Uterus (tissue), 7 donors: ENCODE measurements around a stretch of chr10.

DNA sequence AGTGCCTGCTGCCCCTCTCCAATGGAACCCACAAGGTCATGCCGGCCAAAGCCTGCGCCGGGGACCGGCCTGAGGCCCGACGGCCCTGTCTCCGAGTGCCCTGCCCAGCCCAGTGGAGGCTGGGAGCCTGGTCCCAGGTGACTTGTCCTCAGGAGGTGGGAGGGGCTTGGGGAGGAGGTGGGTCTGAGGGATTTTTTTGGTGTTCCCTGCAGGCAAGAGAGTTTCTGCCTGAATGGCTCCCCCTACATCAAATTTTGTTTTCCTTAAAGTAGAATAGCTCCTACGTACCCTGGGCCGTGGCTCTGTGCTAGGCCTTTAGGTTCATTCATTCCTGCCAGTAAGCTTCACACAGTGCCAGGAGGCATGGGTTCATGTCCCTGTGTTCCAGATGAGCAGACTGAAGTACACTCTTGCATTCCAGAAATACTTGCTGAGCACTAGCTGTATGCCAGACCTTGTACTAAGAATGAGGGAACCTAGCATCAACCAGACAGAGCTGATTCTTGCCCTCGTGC lies 31.2 kb downstream of the TBATA start:
- PRO-cap, 4 experiments: no peak in any of the 4 experiments
- RAMPAGE, long total RNA, 2 experiments: no peak in any of the 2 experiments
- RRBS: 63% methylated on average over 1 of the region's 10 CpGs

DNA sequence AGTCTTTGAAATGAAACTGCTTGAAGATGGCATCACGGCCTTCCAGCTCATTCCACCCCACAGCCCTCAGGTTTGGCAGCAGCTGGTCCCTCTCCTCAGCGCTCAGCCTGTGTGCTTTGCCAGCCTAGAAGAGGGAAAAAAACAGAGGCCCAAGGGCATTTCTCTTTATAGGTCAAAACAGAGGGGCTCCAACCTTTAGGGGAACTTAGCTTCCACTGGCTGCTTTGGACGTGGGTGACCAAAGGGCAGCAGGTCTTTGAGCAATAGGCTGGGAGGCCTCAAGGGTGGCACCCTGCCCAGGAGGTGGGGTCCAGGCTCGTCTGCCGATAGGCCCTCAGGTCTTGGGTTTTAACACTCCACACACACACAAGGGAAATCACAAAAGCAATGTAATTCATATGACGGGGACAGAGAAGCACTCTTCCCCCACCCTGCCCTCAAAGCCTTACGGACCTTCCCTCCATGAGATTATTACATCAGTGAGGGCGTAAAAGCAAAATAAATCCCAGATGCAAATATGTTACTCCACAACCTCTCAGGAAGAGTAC lies 2.5 kb downstream of the PCBD1 start:
- PRO-cap, 4 experiments: no peak in any of the 4 experiments
- RAMPAGE, long total RNA, 2 experiments: no peak in any of the 2 experiments
- RRBS: no CpG with 5 or more reads among the region's 8 CpGs

DNA sequence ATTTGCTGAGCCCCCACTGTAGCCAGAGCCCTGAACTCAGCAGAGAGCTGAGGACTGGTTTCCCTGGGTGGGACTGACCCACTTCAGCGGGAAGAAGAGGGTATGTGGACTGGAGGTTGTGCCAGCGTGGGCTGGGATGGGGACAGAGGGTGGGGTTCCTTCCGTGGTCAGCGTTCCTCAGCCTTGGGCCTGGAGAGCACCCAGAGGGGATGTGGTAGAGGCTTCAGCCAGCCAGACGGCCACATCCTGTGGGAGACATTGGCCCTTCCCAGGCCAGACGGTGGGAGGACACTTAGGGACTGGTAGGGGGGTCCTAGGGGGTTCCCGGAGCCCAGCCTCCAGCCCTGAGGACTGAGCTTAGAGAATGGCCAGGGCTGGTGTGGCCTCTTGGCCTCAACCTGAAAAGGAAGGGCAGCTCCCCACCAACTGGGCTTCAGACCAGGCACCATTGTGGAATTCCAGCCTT lies 23.0 kb downstream of the UNC5B start:
- PRO-cap, 4 experiments: peak in 1 of 4 experiments; most common minus-strand start position 216 of the sequence (in 1)
- RAMPAGE, long total RNA, 2 experiments: no peak in any of the 2 experiments
- RRBS: no CpG with 5 or more reads among the region's 7 CpGs

DNA sequence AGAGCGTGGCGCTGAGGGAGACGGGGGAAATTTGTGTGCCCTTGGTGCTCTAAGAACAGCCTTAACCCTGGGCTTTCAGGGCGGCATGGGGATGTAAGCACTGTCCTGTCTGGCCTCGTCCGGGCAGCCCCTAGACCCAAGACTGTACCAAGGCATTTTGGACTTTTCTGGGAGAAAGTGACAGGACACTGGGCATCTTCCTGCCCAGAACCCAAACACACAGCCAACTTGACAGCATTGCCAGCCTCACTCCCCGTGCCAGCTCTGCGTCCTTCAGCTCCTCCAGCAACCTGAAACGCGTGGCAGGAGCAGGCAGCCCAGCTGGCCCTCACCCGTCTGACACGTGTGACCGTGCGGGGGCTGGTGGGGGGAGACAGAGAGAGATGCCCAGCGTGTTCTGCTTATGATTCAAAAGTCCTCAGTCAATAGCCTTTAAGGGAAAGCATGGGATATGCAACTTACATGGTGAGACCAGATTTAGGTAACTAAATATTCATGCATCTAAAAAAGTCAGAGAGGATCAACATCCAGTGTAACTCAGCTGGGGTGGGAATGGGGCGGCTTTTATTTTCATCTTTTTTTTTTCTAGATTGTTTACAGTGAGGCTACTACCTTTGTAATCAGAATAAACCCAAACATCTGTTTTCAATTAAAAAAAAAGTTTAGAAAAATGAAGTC lies 50.3 kb upstream of the SLC29A3 start:
- PRO-cap, 4 experiments: no peak in any of the 4 experiments
- RAMPAGE, long total RNA, 2 experiments: no peak in any of the 2 experiments
- RRBS: no CpG with 5 or more reads among the region's 16 CpGs

- PRO-cap, 4 experiments: peak in 1 of 4 experiments; most common plus-strand start chr10:71269997 (in 1)
- RAMPAGE, long total RNA, 2 experiments: no peak in any of the 2 experiments
- RRBS: no CpG with 5 or more reads among the region's 10 CpGs
Observed at GRCh38 chr10:71269555-71270229, 49.4 kb upstream of the SLC29A3 start.

DNA sequence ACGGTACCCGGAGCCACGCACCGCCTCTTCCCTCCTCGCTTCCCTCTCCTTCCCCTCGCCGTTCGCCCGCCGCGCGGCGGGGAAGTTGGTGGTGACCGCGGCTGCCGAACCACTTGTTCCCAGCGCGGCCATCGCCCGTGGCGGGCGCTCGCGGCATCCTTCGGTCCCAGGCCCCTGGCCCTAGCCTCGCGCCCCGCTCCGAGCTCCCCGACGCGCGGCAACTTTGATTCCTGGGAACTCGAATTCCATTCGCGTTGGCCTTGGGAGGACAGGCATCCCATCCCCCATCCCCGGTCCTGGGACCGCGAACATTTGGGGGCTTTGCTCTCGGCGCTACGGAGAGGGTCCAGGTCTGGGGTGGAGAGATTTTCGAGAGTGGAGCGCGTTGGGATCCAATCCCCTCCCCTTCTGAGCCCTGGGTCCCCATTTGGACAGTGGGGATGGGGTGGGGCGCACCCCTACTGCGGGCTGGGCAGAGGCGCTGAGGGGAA lies 641 bp downstream of the CDH23 start:
- PRO-cap, 4 experiments: no peak in any of the 4 experiments
- RAMPAGE, long total RNA, 2 experiments: no peak in any of the 2 experiments
- RRBS: 3% methylated on average over 2 of the region's 48 CpGs

GRCh38 chr10:71663219-71663660 lies 56.3 kb downstream of the C10orf105 start:
- PRO-cap, 4 experiments: no peak in any of the 4 experiments
- RAMPAGE, long total RNA, 2 experiments: no peak in any of the 2 experiments
- RRBS: 93% methylated on average over 6 of the region's 11 CpGs

DNA sequence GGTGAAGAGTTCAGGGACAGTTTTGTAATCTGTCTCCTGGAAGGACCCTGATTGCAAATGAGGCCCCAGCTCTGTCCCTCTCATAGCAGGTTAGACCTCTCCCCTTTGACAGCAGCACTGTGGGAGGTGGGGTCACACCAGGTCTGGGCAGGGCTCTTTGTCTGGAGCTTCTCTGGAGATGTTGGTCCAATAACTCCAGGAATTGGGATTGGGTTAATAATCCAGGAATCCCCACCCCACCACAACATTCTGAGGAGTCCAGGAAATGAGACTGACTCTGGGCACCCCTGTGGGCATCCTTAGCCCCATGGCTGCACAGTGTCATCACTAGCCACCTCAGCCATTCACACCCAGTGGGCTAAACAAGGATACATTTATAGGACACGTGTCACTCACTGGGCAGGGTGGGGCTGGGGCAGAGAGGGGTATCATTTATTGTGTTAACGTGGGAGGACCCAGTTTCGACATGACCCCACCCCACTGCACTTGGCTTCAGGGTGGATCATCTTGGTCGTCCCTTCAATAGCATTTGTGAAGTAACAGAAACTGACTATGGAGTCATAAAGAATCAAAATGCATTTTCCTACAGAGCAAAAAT lies 23.8 kb upstream of the C10orf105 start:
- PRO-cap, 4 experiments: no peak in any of the 4 experiments
- RAMPAGE, long total RNA, 2 experiments: no peak in any of the 2 experiments
- RRBS: no CpG with 5 or more reads among the region's 4 CpGs

DNA sequence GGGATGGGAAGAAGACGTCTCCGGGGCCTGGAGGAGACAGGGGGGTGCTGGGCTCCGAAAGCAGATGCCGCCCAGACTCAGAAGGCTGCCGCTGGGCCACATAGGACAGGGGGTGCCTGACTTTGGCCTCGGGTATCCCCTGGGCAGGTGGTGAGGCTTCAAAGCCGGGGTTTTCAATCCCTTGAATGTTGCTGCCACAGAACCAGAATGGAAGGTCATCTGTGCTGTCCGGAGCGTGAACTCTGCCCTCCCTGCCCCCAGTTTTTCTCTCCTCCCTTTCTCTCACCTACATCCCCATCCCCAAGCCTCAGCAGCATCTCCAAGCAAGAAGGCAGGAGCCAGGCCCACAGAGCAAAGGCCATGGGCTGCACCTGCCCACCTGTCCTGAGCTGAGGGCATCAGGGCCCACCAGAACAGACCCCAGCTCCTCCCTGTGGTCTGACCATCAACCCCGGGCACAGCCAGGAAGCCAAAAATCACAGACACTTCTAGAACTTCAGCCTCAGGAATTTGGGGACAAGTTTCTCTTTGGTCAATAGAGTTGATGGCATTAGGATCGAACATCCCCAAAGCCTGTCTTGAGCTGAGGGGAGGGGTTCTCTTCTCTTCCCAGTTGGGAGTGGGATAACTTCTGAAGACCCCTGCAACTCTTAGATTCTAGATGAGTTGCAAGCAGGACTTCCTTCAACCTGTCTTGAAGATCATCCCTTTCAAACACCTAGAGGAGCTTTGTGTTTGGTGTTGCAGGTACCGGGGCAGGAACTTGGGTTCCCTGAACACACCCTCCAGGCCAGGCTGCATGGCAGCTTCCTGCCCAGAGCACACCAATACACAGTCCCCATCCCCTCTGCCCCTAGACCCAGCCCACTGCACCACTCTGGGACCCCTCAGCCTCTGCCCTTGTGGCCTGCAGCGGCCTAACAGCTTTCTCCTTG lies 21.4 kb downstream of the VSIR start:
- PRO-cap, 4 experiments: no peak in any of the 4 experiments
- RAMPAGE, long total RNA, 2 experiments: no peak in any of the 2 experiments
- RRBS: 96% methylated on average over 1 of the region's 13 CpGs

GRCh38 chr10:71805557-71806594 lies 32.6 kb upstream of the VSIR start:
- PRO-cap, 4 experiments: peak in 1 of 4 experiments; most common minus-strand start chr10:71805962 (in 1)
- RAMPAGE, long total RNA, 2 experiments: no peak in any of the 2 experiments
- RRBS: 29% methylated on average over 12 of the region's 41 CpGs

GRCh38 chr10:71981063-71981813 lies 17.0 kb downstream of the CHST3 start:
- PRO-cap, 4 experiments: no peak in any of the 4 experiments
- RAMPAGE, long total RNA, 2 experiments: no peak in any of the 2 experiments
- RRBS: no CpG with 5 or more reads among the region's 13 CpGs

DNA sequence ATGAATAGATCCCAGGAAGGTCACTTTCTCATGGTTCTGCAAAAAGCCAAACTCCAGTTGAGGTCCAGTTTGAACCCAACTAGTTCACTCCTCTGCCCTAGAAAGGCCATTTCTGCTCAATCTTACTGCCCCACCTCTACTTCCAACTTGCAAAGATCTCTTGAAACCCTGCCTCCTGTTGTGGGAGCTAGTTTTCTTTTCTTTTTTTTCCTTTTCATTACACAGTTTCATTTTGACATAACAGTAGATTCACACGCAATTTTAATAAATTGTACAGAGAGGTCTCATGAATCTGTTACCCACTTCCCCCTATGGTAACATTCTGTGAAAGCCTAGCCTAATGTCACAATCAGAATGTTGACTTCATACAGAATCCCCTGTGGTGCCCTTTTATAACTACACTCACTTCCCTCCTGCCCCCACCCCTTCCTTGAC lies 21.3 kb downstream of the CHST3 start:
- PRO-cap, 4 experiments: no peak in any of the 4 experiments
- RAMPAGE, long total RNA, 2 experiments: no peak in any of the 2 experiments
- RRBS: no CpG with 5 or more reads among the region's 1 CpG

GRCh38 chr10:72058292-72059004 lies 29.9 kb downstream of the SPOCK2 start:
- PRO-cap, 4 experiments: no peak in any of the 4 experiments
- RAMPAGE, long total RNA, 2 experiments: no peak in any of the 2 experiments
- RRBS: no CpG with 5 or more reads among the region's 16 CpGs

DNA sequence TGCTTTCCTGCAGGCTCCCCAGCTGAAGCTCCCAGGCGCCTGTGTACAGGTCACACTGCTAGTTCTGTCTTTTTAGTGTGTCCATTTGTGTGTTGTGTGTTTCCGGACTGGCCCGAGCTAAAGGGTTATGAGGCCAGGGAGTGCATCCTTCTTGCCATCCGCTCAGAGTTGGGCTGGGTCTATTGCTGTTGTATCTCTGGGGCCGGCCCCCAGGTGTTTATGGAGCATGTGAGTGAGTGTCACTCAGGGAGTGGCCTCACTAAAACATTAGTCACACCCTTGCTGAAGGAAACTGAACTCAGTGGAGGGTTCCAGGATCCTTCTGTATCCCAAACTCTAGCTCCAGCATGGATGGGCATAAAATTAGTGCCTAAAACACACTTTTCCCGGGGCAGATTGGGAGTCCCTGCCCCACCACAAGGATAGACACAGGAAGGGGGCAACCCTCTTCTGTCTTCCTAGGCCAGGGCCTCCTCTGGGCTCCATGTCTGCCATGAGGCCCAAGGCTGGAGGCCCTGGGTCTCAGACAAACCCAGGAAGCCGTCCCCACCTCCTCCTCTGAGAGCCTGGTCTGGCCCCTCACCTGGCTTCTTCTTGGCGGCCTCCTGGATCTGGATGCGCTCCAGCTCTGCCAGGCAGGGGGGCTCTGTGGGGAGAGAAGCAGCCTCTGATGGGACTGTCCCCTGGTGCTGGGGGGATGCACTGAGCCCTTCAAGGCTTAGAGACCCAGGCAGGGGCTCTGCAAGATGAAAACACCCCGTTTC lies 24.6 kb downstream of the SPOCK2 start:
- PRO-cap, 4 experiments: no peak in any of the 4 experiments
- RAMPAGE, long total RNA, 2 experiments: no peak in any of the 2 experiments
- RRBS: 100% methylated on average over 1 of the region's 10 CpGs

DNA sequence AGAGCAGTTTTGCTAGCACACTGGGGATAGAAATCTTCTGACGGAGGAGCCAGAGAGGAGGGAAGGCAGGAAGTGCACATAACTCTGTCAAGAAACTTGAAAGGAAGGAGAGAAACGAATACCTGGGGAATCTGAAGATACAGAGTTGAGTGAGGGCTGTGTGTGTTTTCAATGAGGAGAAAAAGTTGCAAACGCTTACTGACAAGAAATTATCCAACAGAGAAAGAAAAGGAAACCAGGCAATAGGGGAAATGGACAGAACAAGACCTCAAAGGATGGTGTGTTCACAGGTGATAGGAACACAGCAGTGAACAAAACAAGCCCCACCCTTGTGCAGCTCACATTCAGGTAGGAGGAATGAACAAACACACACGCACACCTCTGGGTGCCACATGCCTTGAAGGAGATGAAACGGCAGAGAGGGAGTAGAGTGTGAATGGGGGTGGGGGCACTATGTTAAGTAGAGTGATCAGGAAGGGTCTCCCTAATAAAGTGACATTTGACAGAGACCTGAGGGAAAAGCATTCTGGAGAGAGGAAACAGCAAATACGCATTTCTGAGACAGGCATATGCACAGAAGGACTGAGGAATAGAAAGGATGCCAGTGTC lies 46.7 kb upstream of the SPOCK2 start:
- PRO-cap, 4 experiments: no peak in any of the 4 experiments
- RAMPAGE, long total RNA, 2 experiments: no peak in any of the 2 experiments
- RRBS: no CpG with 5 or more reads among the region's 6 CpGs

GRCh38 chr10:72249369-72249568 lies 24.5 kb upstream of the DDIT4 start:
- PRO-cap, 4 experiments: no peak in any of the 4 experiments
- RAMPAGE, long total RNA, 2 experiments: no peak in any of the 2 experiments
- RRBS: no CpG with 5 or more reads among the region's 4 CpGs

GRCh38 chr10:72278376-72279135 lies 4.8 kb downstream of the DDIT4 start:
- PRO-cap, 4 experiments: no peak in any of the 4 experiments
- RAMPAGE, long total RNA, 2 experiments: no peak in any of the 2 experiments
- RRBS: no CpG with 5 or more reads among the region's 6 CpGs

DNA sequence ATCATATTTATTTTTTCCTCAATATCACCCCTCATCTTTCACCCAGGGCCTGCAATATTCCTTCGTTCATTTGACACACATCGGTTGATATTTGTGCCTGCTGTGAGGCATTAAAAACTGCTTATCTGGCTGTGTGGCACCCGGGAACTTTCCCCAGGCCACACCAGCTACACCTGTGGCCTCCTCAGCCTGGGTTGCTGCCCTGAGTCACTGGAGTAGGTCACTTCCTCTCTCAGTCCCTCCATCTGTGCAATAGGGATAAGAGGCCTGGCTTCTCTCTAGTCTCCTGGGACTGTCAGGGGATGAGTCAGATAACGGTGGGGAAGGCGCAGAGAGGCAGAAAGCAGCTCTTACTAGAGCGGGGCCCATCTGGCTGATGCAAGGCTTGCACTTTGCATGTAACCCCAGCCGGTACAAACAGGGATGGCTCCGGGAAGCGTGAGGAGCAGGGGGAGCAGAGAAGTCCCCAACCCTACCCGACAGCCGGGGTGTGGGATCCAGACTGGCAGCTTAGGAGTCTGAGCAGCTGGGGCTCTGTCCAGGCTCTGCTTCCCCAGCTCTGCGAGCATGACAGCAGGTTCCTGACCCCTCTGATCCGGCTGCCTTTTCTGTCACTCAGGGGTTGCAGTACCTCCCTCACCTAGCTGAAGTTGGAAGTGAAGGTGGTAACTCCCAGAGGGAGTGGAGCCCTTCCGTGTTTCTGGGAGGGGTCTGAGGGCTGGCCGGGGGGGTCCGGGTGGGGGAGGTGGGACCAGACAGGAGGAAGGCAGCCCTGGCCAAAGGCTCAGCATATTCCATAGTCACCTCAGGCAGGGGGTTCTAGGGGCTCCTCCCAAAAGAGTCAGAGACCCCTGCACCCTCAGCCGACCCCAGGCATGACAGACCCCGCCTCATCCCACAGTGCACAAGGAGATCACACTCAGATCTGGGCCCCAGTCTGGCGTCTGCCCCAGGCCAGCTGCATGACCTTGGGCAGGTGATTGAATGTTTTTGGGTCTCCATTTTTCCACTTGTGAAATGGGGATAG lies 33.8 kb downstream of the DNAJB12 start:
- PRO-cap, 4 experiments: peak in 4 of 4 experiments; most common plus-strand start position 310 of the sequence (in 4); most common minus-strand start position 177 of the sequence (in 2)
- RAMPAGE, long total RNA, 2 experiments: no peak in any of the 2 experiments
- RRBS: 13% methylated on average over 6 of the region's 19 CpGs

GRCh38 chr10:72330944-72332009 lies 23.4 kb downstream of the DNAJB12 start:
- PRO-cap, 4 experiments: peak in 4 of 4 experiments; most common plus-strand start chr10:72331774 (in 1); most common minus-strand start chr10:72331930 (in 2)
- RAMPAGE, long total RNA, 2 experiments: no peak in any of the 2 experiments
- RRBS: no CpG with 5 or more reads among the region's 15 CpGs

- PRO-cap, 4 experiments: no peak in any of the 4 experiments
- RAMPAGE, long total RNA, 2 experiments: no peak in any of the 2 experiments
- RRBS: no CpG with 5 or more reads among the region's 16 CpGs
Observed at GRCh38 chr10:72333997-72334744, 20.5 kb downstream of the DNAJB12 start.